Peritoneum (tissue), 1 donor: ENCODE measurements around a stretch of chr9.

DNA sequence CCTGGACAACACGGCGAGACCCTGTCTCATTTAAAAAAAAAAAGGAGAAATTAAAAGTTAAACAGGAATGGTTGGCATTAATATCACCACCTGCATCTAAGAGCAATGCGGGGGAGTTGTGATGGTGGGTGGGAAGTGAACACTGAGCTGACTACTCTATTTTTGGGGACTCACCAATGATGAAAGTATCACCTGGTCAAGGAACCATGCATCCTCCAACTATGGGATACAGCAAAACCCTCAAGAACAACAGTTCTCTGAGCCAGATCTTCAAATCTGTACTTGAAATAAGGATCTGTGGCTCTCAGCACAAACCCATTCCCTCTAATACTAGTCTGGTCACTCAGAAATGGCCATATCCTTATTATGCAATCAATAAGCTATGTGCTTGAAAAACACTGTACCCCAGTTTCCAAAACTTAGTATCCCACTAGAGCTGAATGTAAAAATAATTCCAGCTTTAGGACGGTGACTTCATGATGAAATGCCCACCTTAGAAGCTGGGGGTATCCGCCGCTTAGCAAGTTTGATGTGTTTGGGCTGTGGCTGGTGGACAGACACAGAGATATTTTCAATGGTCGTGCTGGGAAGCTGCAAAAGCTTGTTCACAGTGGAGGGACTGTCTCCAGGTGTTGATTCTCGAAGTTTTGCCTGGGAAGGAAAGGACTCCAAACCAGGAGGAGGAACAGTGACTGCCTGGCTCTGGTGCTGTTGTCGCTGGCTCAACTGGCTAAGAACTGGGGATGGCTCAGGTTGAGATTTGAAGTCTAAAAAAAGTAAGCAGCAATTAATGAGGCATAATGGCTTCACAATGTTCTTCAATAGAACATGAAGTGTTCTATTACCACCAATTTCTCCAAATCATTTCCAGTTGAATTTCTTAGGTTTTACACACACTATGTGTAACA is 104.6 kb downstream of the UBAP2 start:
- PRO-cap, result no peak

GRCh38 chr9:33971458-33972172 is 77.1 kb downstream of the UBAP2 start:
- PRO-cap, result no peak

DNA sequence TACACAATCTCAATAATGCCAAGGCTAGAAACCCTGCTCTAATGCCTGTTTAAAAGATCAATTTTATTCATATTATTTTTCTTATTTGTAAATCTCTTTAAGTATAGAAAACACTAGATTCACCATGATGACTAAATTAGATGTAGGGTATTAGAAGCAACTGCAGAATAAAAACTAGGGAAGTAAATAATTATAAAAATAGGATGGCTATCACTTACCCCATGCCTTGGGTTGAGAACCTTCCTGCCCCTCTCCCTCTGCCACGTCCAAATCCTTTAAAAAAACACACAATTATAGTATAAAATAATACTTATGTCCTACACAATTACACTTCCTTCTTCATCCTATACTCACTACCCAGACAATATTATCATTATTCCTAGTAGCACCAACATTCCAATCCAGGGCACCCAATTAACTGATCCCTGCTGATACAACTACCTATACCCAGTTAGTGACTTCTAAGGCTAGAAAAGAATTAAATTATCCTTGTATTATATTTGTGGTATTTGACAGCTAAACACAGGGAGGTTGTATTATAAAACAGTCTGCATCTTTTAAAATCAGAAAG is 75.6 kb downstream of the UBAP2 start:
- PRO-cap, result no peak

- PRO-cap, result no peak
Measured at GRCh38 chr9:34332417-34333039, 3.2 kb downstream of the NUDT2 start.

GRCh38 chr9:34381267-34381969 is 4.7 kb upstream of the MYORG start:
- PRO-cap, result no peak

- PRO-cap, result no peak
Measured at GRCh38 chr9:34451065-34451851, 7.1 kb downstream of the FAM219A start.

DNA sequence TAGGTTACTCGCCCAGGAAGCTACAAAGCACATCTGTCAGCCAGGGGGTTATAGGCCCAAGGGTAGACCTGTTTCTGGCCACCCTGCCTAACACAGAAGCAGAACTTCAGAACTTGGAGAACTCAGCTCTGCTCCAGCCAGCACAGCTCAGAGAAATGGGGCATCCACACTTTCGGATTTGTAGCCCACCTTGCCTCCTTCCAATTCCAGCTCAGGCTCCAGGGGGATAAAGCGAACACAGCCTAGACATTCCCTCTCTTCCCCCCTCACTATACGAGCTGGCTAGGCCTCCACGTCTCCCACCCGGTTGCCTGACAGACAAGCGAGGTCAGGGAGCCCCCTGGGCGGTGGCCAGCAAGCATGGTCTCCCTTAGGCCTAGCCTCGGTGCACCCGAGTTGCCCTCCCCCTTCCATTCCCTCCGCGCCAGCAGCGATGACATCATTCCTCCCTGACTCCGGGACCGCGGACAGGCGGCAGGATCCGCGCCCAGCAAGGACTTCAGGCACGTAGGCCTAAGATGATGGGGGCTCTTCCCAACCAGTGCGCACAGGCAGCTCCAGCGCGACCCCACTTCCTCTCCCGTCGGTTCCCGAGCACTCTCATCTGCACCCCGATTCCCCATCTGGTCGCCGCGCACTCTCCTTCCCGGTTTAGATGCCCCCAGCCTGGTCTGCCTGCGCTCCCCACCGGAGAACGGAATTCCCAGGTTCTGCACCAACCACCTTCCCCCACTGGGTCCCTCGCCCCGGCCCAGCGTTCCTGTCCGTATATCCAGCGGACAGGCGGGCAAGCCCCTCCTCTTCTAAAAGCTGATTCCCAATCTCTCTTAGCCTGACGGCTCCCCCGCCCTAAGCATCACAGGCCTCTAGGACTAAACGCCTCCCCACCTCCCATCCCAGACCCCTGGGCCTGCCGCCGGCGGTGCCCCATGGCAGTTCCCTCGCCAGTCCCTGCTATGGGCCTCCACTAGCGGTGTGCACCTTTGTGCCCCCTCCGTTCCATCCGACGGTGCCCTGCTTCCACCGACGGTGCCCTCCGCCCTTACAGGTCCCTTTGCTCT is 1.1 kb downstream of the FAM219A start:
- PRO-cap, result no peak

- PRO-cap, result no peak
Measured at GRCh38 chr9:34562845-34563539, 26.5 kb downstream of the CNTFR start.

DNA sequence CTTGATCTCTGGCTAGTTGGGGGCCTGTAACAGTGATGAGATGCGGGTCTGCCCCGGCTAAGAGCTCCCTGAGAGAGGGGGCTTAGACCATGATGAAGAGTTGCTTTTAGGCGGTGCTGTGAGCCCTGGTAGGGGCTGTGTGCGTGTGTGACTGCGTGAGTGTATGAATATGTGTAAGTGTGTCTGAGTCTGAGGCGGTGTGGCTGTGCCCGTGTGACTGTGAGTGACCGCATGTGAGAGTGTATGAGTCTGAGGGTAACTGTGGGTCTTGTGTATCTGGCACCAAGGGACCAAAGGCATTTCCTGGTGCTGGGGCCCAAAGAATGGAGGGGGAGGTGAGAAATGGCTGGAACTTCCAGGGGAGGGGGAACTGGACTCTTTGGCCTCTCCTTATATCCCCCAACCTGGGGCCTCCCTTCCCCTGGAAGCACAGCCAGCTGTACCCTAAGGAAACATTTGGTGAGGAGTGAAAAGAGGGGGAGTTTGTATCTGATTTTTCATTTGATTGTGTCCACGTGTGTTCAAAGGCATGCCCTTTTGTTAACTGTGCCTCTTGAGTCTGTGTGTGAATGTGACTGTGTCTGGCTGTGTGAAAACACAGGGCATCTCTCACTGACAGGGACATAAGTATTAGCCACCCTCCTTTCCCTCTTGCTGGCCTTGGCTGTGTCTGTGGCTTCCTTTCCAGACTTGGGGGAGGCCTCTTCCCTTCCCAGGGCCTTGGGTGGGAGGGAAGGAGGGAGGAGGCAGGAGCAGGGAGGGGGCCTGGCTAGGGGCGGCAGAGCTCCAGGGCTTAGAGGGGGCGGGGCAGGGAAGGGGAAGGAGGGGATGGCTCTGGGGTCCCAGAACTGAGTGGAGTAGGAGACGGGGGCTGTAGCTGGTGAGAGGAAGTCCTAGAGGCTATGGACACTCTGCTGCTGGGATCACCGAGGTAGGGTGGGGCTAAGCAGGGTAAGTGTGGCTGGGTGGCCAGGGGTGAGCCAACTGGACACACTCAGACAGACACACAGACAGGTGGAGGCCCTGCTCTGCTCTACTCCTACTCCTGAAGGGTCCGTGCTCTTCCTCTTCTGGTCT is 1.4 kb downstream of the IL11RA start:
- PRO-cap, result no peak

DNA sequence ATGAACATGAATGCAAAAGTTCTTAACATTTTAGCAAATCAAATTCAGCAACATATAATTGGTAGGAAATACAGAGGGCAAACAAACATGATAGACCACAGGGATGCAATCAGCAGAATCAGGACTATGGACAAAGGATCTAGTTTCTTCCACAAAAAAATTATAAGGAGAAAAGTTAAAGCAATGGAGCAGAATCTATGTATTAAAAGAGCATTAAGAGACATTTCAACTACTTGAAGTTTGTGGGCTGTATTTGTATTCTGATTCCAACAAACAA is 5.7 kb upstream of the FAM205C start:
- PRO-cap, result no peak

GRCh38 chr9:34916979-34917238 is 21.3 kb upstream of the FAM205C start:
- PRO-cap, result no peak

DNA sequence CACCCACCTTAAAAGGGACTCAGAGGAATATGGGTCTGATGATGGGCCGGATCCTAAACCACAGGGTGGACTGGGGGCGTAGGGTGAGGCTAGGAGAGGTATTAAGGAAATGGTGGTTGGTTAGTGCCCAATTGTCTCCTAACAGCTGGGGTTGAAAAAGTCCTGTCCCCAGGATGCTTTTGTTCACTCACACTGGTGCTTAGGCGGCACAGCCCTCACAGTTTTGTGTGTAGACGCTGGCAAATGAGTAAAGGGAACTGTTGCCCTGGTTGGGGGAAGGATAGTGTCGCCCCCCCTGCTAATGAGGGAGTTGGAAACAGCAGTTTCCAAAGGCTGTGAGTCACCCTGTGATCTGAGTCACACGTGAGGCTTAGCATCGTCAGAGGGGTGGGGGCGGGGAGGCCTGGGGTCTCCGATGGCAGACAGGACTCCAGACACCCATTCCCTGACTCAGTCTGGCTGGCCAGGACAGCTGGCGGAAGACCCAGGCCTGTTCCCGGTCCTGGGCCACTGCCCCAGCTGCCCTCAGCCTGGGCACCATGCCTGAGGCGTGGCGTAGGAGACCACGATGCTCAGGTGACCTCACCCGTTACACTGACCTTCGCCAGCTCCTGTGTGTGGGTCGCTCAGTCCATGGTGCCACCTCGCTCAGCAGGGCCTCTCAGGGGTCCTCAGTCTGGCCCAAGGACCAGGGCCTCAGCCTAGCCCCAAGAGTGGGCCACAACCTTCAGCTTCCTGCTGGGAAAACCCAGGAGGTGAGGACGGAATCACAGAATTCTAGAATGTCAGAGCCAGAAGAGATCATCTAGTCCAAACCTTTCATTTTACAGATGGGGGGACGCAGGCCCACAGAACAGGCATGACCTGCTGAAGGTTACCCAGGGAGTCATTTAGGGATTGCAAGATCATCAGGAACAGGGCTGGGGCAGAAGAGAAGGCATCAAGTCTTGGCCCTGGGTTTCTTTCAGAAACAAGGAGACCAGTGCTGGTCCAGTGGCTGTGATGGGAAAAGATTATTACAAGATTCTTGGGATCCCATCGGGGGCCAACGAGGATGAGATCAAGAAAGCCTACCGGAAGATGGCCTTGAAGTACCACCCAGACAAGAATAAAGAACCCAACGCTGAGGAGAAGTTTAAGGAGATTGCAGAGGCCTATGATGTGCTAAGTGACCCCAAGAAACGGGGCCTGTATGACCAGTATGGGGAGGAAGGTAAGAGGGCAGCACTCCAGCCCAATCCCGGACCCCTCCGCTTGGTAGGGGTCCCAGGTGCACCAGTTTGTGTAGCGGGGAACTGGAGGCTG is 3.1 kb downstream of the DNAJB5 start:
- PRO-cap, result no peak

DNA sequence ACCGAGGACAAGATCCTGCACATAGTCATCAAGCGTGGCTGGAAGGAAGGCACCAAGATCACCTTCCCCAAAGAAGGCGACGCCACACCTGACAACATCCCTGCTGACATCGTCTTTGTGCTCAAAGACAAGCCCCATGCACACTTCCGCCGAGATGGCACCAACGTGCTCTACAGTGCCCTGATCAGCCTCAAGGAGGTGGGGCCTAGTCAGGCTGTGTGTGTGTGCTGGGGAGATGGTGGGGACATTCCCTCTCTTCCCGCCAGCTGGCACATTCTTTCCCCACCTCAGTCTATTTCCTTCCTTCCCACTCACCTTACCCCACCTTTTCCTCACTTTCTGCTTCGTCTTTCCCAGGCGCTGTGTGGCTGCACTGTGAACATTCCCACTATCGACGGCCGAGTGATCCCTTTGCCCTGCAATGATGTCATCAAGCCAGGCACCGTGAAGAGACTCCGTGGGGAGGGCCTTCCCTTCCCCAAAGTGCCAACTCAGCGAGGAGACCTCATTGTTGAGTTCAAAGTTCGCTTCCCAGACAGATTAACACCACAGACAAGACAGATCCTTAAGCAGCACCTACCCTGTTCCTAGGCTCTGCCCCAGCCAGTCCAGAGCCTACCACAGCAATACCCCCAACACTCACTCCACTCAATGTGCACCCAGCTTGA is 7.3 kb downstream of the DNAJB5 start:
- PRO-cap, result no peak

DNA sequence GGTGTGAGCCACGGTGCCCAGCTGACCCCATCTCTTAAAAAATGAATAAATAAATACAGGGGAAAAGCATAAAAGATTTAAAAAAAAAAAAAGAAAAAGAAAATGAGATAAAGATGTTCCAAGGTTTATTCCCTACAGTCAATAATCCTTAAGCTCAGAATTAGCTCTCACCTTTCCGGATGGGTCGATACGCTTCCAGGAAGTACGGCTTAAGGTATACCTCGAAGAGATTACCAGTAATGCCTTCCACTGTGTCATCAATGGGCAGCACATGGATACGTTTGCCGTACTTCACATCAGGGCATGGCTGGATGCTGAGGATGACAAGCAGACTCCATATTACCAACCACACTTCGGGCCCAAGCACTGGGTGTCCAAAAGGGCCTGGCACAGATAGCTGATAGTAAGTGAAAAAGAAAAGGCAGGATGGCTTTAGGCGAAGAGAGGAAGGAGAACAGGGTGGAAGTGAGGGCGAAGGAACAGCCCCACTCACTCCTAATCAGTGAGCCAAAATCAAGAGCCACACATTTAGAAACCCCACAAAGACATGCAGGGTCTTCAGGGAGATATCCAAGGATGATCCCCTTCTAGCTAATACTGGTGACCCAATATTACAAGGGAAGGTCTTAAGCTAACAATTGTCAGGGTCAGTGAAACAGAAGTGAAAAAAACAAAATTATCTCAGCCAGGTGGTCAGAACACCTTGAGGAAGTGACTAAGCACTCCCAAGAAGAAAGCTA is 5.8 kb downstream of the VCP start:
- PRO-cap, result no peak

GRCh38 chr9:35116639-35117332 is 1.1 kb upstream of the ATOSB start:
- PRO-cap, result no peak

- PRO-cap, result no peak
Measured at GRCh38 chr9:35162866-35163414, 1.1 kb downstream of the UNC13B start.

- PRO-cap, result no peak
Measured at GRCh38 chr9:35236510-35237246, 74.9 kb downstream of the UNC13B start.

DNA sequence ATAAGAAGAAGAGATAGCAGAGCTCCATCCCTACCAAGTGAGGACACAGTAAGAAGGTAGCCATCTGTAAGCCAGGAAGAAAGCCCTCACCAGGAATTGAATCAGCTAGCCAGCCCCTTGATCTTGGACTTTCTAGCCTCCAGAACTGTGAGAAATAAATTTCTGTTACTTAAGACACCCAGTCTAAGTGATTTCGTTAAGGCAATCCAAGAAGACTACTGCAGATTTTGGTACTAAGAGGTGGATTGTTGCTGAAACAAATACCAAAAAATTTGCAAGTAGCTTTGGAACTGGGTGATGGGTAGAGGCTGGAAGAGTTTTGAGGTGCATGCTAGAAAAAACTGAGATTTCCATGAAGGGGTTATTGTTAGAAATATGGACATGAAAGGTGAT is 102.0 kb downstream of the UNC13B start:
- PRO-cap, result no peak

DNA sequence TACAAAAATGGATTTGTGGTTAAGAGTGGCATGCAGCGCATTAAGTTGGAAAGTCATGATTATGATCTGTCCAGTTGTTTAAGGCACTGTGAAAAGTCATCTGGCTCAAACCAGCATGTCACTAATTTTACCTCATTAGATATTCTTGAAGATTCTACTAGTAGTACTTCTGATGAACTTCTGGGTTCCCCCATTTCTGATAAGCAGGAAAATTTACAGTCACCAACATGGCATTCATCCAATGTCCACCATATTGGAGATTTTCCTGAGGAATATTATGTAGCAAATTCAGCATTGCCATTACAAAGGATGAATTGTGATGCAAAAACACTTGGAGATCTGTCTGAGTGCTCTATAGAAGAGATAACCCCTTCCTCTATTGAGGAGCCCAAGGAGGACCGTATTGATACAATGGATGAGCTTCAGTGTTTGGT is 138.6 kb downstream of the UNC13B start:
- PRO-cap, result no peak

- PRO-cap, result no peak
Measured at GRCh38 chr9:35310415-35310656, 148.5 kb downstream of the UNC13B start.